Neutrophil (primary cell): ENCODE results near the gene C1orf43.

DNA sequence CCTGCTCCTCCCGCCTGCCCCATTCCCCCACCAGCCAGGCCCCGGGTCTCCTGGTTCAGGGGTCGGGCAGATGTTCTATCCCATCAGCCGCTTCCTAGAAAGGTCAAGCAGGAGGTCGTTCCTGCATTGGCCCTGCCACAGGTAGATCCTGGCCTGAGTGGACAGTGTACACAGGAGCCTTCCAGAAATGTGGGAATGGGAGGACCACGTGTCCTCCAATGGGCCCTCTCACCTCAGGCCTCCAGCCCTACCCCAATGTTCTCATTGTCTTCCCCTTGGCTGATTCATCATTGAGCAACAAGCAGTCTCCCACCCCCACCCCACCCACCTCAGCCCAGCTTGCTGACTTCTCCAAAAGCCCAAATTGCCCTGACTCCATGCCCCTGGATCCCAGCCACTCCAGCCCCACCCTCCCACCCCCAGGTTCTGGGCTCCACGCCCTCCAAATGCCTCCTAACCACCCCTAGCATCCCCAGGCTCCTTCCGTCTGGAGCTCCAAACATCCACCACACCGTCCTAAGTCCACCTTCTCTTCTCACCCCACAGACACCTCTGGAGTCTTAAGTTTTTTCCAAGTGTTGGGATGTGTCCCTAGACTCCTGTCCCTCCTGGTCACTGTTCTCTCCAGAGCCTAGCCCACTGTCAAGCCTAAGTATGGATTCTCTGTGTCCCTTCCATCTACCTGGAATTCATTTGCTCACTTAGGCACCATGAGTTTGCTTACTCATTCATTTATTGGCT lies 1.9 kb downstream of the S100A16 start:
- PRO-cap: no peak

GRCh38 chr1:153614022-153615140 lies 1.4 kb upstream of the S100A16 start:
- PRO-cap: no peak

- PRO-cap: no peak
Observed at GRCh38 chr1:153637865-153638718, 4.2 kb downstream of the CHTOP start.

GRCh38 chr1:153653151-153653635 lies 5.3 kb upstream of the SNAPIN start:
- PRO-cap: no peak

DNA sequence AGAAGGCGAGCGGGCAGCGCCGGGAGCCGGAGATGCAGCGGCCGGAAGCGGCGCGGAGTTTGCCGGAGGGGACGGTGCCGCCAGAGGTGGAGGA lies 521 bp downstream of the SLC27A3 start:
- PRO-cap: no peak

- PRO-cap: no peak
Observed at GRCh38 chr1:153777495-153778265, 2.5 kb downstream of the SLC27A3 start.

DNA sequence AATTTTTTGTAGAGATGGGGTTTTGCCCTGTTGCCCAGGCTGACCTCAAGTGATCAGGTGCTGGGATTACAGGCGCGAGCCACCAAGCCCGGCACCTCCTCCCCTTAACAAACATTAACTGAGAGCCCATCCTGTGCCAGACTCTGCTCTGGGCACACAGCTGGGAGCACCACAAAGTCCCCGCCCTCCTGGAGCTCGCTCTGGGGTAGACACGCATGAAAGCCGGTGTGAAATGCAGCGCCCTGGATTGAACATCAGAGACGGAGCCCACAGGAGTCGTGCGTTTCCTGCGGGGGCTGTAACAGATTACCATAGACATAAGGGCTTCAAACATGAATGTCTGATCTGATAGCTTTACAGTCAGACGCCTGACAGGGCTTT lies 14.3 kb downstream of the SLC27A3 start:
- PRO-cap: no peak

GRCh38 chr1:153848276-153848784 lies 73.1 kb downstream of the SLC27A3 start:
- PRO-cap: no peak

DNA sequence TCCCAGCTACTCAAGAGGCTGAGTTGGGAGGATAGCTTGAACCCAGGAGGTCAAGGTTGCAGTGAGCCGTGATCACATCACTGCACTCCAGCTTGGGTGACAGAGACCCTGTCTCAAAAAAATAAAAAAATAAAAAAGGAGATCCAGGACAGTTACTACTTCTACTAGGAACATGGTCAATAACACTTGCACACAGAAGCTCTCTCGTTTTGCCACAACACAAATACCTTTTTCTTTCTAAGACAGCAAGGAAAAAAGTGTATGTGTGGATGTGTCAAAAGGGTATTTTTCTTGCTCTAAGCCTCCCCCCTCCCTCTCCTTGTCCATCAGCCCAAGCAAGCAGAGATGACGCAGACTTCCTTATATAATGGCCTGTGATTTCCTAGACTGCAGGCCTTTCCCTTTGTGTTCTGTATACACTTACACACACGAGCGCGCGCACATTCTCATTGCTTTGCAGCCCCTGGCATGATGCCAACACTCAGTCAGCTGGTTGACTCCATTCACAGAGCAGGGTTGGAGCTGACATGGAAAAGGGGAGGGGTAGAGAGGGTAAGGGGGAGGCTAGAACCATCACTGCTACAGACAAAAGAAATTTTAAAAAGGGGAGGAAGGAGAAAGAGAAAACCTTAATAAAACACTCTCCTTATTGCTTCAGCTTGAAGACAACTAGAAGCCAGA lies 41.9 kb downstream of the GATAD2B start:
- PRO-cap: no peak

DNA sequence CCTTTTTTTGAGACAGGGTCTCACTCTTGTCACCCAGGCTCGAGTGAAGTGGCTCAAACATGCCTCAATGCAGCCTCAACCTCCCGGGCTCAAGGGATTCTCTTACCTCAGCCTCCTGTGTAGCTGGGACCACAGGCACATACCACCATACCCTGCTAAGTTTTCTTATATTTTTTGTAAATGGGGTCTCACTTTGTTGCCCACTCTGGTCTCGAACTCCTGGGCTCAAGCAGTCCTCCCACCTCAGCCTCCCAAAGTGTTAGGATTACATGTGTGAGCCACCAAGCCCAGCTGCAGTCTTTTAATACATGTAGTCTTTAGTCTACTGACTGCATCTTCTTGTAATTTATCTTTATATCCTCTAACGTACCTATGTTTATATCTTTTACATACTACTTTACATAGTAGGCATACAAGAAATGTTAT lies 20.3 kb downstream of the GATAD2B start:
- PRO-cap: no peak

DNA sequence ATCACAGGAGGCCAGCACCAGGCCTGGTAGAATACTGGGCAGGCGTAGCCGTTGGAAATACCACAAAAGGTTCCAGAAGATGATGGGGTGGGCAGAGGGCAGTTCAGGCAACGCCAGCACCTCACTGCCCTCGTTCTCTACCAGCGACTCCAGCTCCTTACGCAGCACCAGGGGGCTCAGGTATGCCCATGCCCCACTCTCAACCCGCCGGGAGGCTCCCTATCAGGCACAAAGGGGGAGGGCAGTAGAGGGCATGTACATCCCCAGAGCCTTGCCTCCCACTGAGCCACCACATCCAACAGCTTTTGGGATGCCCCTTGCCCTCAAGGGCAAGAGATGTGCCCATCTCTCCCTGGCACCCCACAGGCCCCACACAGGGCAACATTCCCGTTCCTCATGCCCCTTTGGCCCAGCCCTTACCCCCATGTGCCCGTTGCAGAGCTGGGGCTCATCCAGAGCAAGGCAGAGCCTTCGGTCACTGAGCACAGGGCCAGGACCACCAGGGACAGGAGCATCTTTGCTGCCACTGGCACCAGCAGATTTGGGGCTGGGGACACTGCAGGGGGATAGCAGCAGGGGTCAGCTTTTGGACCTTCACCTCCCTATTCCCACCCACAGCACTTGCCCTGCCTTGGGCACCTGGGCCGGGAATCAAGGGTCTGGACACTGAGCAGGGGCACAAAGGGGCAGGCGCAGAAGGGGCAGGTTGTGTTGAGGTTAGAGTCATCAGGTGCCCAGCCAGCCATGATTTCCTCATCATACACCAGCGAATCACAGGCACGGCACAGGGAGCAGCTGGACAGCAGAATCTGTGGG lies 9.7 kb upstream of the GATAD2B start:
- PRO-cap: no peak

GRCh38 chr1:154175962-154176802 lies 15.7 kb downstream of the TPM3 start:
- PRO-cap: no peak

- PRO-cap: no peak
Observed at GRCh38 chr1:154178908-154179596, 12.8 kb downstream of the TPM3 start.

GRCh38 chr1:154219990-154220849 lies at the start of gene C1orf43:
TSS of gene C1orf43 (minus strand) at chr1:154220590.
- PRO-cap: unidirectional peak, plus-strand start at chr1:154220244; bidirectional peak, plus-strand start at chr1:154220958, minus-strand start at chr1:154220579

DNA sequence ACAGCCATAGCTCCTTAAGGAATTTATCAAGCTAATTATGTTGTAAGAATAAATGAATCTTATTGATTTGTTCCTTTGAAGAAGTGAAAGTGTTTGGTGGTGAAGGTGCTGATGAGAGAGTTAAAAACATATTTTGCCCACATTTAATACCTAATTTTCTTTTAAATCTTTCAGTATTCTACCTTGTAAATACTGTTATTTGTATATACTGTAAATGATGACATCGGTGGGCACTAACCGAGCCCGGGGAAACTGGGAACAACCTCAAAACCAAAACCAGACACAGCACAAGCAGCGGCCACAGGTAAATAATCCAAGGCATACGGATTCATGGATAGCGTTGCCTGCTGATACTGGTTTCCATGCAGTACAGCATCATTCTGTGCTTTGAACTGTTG lies 4.2 kb downstream of the UBAP2L start:
- PRO-cap: no peak

DNA sequence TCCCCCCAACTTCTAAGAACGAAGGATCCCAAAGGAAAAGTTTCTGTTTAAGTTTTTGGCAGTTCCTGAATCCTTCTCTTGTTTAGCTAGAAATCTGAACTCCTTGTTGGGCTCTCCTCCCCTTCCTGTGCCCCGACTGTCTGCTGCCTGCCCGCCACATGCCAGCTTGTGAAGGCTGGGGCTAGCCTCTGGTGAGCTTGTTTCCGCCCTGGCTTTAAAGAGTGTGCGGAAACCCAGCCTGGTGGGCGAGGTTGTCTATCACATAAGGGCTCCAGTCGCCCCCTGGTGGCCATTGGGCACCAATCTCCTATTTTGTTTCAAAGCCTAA lies 9.6 kb downstream of the ATP8B2 start:
- PRO-cap: no peak

DNA sequence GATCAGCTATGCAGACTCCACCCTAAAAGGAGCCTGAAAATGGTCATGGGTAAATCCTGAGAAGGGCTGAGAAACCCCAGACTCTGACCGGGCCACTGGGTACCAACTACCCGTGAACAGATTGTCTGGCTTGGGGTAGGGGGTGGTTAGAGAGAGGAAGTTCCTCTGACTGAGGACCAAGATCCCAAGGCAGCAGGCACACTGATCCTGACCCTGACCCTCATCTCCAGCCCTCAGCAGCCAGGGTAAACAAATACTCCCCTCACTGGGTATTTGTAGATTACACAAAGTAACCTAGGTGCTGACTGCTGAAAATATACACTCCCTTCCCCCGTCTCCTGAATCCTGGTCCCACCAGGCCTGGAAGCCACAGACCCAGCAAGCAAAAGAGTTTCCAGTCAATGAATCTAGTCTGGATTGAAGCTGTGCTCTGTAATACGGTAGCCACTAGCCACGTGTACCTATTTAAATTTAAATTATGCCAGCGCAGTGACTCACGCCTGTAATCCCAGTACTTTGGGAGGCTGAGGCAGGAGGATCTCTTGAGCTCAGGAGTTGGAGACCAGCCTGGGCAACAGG lies 3.3 kb downstream of the IL6R start:
- PRO-cap: no peak

DNA sequence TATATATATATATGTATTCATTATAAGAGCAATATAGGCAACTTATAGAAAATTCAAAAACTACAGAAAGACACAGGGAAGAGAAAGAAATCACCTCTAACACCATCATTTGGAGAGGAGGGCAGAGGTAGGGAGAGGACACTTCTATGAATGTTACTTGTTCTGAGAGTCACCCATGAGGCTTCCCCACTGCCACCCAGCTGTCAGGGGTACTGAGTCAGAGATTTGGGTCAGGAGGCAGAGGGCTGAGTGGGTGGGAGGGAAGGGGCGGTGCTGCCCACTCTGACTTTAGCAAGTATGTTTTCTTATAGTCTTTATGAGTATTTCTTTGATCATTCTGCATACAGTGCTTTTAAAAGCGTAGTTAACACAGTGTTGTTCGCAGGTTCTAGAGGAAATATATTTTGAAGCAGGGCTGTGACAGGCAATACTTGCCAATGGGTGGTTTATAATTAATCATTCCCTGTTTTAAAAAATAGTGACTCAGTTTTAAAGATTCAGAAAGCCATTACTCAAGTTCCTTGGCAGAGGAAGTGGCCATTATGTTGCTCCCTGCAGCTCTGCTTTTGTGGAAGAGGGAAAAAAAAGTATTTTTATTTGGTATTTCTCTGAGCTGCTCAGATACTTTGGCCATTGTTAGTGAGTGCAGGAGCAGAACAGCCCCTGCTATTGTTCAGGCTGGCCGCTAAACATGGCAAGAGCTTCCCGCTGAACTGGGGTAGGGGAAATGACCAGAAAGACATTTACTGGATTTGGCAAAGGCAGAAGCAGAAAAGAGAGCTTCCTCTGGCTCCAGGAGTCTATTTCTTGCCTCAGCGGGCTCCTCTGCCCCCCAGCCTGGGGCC lies 18.4 kb downstream of the IL6R start:
- PRO-cap: no peak

DNA sequence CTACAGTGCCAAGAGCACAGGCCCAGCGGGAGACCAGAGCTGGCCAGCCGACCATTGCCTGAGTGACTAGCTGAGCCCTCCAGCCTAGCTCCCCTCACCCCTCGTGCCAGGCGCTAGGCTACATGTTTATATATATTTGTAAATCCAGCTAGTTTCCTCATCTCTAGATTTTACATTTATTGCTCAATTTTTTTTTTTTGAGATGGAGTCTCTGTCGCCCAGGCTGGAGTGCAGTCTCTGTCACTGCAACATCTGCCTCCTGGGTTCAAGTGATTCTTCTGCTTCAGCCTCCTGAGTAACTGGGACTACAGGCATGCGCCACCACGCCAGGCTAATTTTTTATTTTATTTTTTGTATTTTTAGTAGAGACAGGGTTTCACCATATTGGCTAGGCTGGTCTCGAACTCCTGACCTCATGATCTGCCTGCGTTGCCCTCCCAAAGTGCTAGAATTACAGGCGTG lies 28.4 kb downstream of the IL6R start:
- PRO-cap: no peak

DNA sequence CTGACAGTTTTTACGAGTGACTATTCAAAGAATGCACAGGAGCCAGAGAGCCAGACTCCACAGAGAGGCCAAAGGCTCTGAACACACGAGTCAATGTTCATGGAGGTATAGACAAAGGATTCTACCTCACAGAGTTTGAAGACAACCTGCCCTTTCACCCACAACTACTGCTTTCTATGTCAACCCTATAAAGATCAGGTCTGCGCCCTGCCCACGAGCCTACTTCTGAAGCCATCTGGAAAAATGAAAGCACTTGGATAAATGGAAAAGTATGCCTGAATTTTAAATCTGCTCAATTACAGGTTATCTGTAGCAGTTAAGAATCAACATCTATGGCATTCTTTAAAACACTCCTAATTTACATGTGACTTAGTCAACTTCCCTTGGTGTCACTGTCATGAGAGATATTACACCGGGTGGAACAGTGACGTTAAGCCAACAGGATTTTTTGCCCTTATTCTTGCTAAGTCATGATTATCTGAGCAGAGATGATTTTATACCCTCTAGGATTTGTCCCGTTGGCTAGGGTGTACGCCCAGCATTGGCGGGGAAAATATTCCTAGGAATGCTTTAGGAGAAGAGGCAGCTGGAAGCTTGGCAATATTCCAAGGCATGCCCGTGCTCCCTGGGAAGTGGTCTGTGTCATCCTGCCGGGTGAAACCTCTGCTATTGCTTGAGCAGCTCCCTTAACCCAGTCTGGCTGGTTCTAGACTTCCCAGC lies 16.0 kb downstream of the CHRNB2 start:
- PRO-cap: no peak